Cardiac ventricle fibroblast (primary cell): ENCODE measurements around the genes CLPTM1L, NDUFS6 and IRX4.

DNA sequence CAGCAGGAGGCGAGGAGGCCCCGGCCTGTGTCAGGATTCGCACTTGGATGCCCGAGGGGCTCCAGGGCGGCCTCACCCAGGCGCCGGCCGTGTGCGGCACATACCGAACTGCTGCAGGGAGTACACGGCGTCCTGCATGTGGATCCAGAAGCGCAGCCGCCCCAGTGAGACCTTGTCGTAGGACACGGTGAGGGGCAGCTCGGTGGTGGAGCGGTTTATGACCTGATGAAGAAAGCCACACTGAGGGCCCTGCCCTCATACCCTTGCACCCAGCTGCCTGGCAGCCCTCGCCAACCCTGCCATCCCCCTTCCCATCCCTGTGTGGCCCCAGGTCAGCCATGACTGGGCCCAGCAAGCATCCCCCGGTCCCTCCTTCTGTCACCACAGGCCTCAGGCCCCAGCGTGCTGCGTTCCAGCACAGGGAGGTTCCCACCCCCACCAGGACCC lies 9.9 kb downstream of the CLPTM1L start:
- RAMPAGE, long total RNA = no peak

GRCh38 chr5:1344693-1345350 lies at the start of gene CLPTM1L:
TSS of gene CLPTM1L (minus strand) at chr5:1345099.
- RAMPAGE, long total RNA = no peak

- RAMPAGE, long total RNA = no peak
Measured at GRCh38 chr5:1484559-1484955, 39.2 kb downstream of the LPCAT1 start.

DNA sequence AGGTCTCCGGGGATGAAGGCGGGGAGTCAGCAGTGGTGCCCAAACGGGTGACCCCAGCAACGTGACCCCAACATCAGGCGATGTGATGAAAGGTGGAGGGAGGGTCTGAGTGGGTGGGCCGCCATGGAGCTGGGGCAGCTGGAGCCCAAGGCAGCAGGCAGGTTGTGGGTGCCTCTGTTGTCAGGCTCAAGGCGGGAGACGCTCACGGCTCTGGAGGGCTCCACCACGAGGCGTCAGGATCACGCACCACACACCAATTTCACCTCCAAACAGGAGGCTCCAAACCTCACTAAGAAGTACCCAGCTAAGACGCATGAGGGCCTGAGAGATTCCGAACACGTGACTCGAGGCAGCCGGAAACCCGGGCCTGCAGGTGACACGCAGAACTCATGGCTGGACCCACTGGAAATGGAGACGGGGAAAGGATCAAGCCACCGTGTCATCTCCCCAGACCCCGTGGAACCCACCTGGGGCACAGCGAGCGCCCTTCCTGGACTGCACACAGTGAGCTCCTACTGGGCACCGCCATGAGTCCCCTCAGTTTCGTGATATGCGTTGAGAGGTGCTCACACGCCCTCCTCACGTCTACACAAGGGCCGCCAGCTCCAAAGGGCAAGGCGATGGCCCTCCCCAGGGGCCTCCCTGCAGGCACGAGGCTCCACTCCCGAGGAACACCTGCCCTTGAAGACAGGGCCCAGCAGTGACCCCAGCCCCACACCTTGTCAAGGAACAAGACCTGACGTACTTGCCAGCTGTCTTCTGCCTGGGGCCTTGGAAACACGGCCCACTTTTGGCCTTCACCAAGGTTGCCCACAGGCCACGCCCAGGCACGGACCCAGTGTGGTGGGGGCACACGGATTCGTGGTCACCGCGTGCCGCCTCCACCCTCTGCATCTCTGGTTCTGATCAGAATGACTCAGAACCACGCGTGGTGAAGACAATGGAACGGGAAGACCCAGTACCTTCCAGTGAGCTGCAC lies 37.0 kb downstream of the LPCAT1 start:
- RAMPAGE, long total RNA = no peak

DNA sequence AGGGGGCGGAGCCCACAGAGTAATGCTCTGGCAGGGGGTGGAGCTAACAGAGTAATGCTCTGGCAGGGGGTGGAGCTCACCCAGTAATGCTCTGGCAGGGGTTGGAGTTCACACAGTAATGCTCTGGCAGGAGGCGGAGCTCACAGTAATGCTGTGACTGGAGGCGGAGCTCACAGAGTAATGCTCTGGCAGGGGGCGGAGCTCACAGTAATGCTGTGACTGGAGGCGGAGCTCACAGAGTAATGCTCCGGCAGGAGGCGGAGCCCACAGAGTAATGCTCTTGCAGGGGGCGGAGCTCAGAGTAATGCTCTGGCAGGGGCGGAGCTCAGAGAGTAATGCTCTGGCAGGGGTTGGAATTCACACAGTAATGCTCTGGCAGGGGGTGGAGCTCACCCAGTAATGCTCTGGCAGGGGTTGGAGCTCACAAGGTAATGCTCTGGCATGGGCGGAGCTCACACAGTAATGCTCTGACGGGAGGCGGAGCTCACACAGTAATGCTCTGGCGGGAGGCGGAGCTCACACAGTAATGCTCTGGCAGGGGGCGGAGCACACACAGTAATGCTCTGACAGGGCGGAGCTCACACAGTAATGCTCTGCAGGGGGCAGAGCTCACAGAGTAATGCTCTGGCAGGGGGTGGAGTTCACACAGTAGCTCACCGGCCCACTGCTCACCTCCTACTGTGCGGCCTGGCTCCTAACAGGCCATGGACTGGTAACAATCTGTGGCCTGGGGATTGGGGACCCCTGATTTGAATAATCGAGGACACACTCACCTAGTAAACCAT lies 47.1 kb upstream of the LPCAT1 start:
- RAMPAGE, long total RNA = no peak

DNA sequence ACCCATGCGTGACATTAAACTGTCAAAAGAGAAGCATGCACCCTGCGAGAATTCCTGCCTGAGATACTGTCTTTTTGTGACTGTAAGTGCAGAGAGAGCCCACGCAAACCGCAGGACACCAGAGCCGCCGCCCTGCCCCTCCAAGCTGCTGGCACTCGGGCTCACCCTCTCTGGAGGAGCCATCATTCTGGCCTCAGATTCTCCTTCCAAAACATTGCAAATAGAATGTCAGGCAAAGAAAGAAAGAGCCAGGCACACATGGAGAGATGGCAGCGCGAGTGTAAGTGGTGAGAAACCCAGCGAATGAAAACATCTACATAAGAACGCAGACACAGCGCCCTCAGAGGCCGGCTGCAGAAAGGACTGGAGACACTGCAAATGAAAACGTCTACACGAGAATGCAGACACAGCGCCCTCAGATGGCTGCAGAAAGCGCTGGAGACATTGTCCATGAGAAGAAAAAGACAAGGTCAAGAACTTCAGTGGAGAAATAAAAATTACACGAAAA lies 117.7 kb upstream of the LPCAT1 start:
- RAMPAGE, long total RNA = no peak

GRCh38 chr5:1666982-1668037 lies 132.3 kb downstream of the MRPL36 start:
- RAMPAGE, long total RNA = no peak

- RAMPAGE, long total RNA = start-site peak on the plus strand at chr5:1801392-1801423, 155 and 15 reads in 2 replicates
Measured at GRCh38 chr5:1800766-1801558, at the start of gene NDUFS6. TSS of gene NDUFS6 (plus strand) at chr5:1801407.

- RAMPAGE, long total RNA = no peak
Measured at GRCh38 chr5:1874926-1875346, 7.8 kb downstream of the IRX4 start.

- RAMPAGE, long total RNA = no peak
Measured at GRCh38 chr5:1878236-1878655, 4.5 kb downstream of the IRX4 start.

DNA sequence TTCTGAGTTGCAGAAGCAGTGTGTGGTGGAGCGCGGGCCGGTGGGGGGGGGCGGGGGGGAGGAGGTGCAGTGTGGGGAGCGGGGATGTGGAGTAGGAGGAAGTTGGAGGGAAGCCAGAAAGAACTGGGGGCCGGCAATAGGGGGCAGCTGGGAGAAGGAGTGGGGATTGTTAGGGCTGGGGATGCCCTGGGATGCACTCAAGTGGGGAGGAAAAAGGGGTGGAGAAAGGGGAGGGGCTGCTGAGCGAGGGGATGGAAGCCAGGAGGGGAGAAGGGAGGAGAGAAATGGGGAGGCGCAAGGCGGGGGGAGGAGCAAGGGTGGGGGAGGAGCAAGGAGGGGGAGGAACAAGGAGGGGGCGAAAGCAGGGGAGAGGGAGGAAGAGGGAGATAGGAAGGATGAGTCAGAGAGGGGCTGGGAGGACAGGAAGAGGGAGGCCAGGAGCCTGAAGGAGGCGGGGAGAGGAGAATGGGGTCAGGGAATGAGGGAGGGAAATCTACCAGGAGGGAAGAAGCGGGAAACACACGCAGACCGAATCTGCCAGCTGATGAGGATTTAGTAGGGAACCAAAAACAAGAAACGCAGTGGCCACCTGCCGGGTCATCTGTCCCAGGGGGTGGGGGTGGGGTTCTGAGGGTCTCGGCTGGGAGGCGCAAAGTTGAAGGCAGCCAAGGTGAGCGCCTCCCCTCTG lies 1.6 kb downstream of the IRX4 start:
- RAMPAGE, long total RNA = no peak

- RAMPAGE, long total RNA = no peak
Measured at GRCh38 chr5:1882822-1883617, at the start of gene IRX4. TSS of gene IRX4 (minus strand) at chr5:1882925.

- RAMPAGE, long total RNA = no peak
Measured at GRCh38 chr5:2757624-2758603, 6.4 kb upstream of the IRX2 start.

- RAMPAGE, long total RNA = no peak
Measured at GRCh38 chr5:3613797-3614282, 18.2 kb downstream of the IRX1 start.

GRCh38 chr5:4901615-4901858 lies 238.6 kb upstream of the ADAMTS16 start:
- RAMPAGE, long total RNA = no peak

DNA sequence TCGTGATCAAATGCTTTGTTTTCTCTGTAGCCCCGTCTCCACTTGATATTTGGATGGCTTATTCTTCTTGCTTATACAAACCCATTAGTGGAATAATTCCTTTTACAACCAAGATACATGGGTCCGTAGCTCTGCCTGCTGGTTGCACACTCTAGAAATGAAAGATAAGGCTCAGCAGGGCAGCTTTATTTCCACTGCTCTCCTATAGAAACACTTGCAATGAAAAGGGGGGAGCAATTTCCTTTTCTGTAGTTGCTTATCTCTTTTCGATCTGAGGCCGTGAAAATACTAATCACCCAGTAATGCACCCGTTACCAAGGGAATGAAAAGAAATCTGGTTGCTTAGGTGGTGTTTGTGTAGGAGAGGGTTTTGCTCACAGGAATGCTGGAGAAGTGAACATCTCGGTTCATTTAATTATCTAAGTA lies 131.7 kb downstream of the ADAMTS16 start:
- RAMPAGE, long total RNA = no peak

DNA sequence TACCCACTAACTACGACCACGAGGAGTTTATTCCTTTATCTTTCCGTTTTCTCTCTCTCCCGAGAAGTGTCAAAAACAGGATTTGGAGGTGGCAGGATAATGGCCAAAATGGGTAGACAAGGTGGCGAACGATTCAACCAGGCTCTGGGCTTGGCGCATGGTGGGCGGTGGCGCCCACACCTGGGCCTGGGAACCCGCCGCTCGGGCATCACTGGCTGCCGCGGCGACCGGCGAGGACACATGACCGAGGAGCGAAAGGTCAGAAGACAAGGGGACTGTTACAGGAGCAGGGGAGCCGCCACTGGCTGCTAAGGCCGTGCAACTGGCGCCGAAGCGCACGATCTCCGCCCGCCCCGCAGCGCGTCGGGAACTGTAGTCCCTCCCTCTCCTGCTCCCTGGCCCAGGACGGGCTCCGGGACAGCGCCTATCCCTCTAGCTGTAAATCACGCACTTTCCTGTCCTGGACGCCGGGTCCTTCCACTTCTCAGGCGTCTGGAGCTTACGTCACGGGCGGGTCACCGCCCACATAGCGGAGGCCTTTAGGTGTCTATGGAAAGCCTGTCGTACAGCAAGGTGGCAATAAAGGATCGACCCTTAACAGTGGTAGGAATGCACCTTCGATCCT lies 477 bp upstream of the ICE1 start:
- RAMPAGE, long total RNA = no peak

GRCh38 chr5:5634323-5634630 lies 211.8 kb downstream of the ICE1 start:
- RAMPAGE, long total RNA = no peak

GRCh38 chr5:6449042-6449679 lies 502 bp downstream of the UBE2QL1 start:
- RAMPAGE, long total RNA = no peak

DNA sequence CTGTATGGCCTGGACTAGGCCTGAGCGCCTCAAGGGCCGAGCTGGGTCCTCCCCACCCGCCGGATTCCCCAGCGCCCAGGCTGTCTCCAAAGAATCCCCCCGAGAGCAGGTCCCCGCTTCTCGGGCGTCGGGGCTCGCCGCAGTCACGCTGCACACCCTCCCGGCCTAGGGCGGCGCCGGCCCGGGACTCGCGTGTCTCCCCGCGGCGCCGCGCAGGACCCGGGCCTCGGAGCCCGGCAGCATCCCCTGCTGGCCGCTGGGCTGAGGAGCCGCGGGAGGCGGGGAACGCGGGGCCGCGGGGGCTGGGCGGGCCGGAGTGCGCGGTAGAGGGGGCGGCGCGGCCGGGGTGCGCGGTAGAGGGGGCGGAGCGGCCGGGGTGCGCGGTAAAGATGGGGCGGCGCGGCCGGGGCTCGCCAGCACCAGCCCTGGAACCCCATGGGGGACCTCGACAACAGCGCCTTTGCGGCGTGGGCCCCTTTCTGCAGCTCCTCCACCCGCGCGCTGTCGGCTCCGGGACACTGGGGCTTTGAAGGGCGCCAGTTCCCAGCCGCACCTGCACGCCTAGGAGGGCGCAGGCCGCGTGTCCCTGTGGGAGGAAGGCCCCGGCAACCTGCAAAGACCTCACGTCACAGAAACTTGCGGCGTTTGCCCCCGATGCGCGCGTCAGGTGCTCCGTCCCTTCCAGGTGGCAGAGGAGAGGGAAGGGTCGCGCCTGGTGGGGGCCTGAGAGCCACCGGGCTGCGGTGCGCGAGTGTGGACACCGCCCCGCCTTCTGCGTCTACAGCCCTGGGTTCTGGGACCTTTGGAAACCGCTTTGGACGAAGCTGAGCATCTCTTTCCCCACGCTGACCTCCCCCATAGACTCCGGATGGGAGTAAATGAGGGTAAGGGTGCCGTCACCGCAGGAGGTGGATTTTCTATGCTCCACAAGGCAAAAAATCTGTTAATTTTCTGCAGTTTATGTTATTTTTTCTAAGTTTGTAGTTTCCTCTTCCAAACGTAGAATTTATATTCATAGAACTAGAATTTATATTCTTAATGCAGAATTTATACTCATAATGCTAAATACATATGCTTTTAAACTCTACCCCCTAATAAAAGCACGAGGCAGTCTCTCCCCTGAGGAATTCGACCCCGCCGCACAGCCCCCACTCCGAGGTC lies 49.5 kb downstream of the NSUN2 start:
- RAMPAGE, long total RNA = no peak